Duodenum (tissue), 1 donor: Measurements from ENCODE around the genes MRPL44 and NYAP2.

DNA sequence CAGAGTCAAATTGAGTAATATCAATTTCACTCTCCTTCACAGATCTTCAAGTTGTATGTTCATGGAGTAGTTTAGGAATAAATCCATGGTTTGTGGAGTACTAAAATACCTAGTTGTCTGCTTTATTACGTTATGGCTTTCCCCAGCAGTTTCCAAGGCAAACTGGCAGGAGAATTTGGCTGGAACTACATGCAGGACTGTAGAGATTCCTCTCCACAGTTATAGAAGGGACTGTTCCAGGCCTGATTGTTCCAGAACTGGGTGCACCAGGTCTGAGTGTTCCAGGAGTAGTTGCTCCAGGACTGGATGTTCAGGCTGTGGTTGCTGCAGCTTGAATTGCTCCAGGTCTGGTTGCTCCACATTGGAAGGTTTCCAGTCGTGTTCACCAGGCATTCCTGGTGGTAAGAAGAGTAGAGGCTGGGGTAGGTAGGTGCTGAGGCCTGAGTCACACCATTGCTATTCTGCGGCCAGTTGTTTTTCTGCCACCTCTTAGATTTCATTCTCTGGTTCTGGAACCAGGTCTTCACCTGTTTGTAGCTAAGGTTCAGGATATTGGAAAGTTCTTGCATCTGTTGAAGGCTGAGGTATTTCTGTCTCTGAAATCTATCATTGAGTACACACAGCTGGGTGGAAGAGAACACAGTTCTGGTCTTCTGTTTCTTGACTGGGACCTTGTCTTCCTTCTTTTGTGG, 28.2 kb downstream of the SGPP2 start:
- PRO-cap, result no peak

DNA sequence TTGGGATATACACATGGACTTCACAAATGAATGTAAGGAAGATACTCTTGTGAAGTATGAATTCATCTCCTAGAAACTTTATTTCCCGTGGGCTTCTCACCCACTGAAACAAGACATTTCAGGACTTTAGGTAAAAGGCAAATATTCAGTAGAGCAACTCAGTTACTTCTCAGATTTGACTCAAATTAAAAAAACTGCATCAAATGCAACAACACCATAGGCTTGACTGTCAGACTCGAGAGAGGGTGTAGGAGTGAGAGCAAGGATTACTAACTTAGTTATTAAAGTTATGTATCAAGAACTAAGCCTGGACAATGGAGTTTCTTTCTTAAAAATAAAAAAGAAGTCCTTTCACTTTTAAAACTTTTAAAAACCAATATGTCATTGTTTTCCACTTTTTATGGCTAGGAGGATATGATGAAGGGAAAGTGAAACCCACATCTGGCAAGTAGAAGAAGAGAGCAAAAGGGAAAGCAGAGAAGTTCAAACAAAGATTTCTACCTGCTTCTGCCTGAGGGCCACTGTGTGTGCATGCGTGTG, 71.6 kb upstream of the ACSL3 start:
- PRO-cap, result no peak

DNA sequence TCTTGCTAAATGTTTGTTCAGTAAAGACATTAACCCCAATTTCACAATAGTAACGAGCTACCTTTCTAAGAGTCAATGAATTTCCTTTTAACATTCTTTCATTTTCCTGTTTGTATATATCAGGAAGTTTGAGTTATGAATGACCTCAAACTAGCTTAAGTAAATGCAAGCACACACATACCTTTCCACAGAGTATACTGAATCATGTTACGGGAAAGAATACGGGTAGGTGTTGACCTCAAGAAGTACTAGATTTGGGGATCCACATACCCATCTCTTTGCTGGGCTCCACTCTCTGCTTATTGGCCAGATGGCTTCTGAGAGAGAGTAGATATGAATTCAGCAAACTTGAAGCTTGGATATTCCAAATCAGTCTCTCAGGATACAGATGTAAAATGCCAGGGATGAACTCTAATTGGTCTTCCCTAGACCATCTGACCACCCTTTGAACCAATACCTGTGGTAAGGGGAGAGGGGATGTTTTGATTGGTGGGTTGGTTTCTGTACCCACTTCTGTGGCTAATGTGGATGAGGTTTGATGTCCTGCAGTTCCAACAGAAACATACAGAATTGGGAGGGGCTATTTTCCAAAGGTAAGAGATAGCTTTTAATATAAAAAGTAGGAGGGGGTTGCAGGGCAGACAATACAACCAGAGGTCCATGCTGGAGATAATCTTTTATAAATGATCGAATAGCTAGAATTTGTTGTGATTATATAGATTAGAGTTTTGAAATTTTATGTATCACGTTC, 18.0 kb upstream of the ACSL3 start:
- PRO-cap, result no peak

GRCh38 chr2:222863919-222864831, 3.3 kb downstream of the ACSL3 start:
- PRO-cap, result no peak

GRCh38 chr2:222871183-222871724, 10.4 kb downstream of the ACSL3 start:
- PRO-cap, result no peak

- PRO-cap, result no peak
Measured at GRCh38 chr2:222926960-222927435, 66.2 kb downstream of the ACSL3 start.

DNA sequence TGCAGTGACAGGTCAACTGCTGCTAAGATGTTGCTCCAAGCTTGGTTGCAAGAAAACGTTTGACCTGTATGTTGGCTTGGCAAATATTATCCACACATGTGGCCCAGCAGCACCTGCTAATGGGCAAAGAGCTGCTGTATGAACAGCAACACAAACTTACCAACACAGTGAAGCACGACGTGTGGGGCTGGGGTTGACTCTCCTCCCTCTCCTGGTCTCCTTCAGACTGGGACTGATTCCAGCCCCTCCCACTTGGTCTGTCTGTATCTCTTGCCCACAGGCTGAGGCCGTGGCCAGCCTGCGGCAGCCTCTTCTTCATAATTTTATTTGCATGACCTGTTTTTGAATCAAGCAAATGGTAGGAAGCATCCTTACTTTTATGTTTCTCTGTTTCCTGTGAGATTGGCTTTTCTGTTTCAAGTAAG, 3.9 kb downstream of the KCNE4 start:
- PRO-cap, result no peak

DNA sequence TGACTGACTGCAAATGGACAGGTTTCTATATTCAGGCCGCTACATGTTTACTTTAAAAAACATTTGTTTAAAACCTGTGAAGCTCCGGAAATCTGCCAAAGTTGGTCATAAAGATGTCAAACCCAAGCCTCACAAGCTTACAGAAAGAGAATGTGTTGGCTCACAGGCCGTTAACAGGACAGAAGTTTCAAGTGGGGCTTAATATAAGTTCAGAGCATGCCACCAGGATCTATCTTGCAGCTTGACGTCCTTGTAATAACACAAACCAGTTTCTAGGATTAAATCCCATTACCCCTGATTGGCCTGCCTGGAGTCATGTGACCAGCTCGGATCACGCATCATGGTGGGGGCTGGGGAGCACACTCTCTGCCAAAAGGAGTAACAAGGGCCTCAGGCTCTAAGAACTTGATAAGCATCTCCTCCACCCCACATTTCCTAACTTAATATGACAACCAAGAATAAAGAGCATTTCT, 38.9 kb upstream of the SCG2 start:
- PRO-cap, result no peak

- PRO-cap, result no peak
Measured at GRCh38 chr2:223887170-223887479, 49.7 kb upstream of the AP1S3 start.

- PRO-cap, result no peak
Measured at GRCh38 chr2:223895578-223895943, 49.6 kb downstream of the WDFY1 start.

DNA sequence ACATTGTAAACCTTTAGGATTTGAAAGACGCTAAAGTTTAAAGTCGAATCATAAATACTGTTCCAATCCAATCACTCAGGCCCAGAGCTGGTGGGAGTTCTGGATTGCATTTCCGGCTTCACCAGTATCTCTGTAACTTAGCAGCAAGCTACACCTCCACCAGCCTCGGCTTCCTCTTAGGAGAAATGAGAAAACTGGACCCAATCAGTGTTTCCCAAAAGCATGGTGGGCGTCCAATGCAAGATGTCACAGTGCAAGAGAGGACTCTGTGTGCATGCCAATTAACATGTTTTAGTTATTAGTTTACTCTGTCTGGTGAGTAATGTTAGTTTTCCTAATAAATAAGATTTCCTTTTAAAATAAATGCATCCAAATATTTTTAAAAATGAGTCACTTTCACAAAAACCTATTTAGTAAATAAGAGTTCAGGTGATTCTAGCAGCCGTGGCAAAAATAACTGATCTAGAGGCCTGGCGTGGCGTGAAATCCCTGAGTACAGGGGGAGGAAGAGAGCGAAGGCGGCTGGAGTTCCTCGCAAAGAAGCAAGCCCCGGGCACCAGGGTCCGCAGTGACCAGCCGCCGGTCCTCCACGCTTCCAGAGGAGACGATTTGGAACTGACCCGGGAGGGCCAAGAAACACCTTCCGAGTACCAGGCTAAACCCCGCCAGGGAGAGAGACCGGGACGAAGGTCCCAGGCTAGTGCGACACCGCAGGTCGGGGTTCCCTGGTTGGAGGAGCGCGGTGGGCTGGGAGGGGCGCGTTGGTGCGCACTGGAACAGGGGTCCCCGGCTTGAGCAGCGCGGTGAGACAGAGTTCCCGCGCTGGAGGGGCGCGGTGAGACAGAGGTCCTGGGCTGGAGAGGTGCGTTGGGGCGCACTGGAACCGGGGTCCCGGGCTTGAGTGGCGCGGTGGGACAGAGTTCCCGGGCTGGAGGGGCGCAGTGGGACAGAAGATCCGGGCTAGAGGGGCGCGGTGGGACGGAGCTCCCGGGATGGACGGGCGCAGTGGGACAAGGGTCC, 1.1 kb downstream of the WDFY1 start:
- PRO-cap, result unidirectional peak, plus-strand start at position 78 of the sequence; unidirectional peak, plus-strand start at position 811 of the sequence

DNA sequence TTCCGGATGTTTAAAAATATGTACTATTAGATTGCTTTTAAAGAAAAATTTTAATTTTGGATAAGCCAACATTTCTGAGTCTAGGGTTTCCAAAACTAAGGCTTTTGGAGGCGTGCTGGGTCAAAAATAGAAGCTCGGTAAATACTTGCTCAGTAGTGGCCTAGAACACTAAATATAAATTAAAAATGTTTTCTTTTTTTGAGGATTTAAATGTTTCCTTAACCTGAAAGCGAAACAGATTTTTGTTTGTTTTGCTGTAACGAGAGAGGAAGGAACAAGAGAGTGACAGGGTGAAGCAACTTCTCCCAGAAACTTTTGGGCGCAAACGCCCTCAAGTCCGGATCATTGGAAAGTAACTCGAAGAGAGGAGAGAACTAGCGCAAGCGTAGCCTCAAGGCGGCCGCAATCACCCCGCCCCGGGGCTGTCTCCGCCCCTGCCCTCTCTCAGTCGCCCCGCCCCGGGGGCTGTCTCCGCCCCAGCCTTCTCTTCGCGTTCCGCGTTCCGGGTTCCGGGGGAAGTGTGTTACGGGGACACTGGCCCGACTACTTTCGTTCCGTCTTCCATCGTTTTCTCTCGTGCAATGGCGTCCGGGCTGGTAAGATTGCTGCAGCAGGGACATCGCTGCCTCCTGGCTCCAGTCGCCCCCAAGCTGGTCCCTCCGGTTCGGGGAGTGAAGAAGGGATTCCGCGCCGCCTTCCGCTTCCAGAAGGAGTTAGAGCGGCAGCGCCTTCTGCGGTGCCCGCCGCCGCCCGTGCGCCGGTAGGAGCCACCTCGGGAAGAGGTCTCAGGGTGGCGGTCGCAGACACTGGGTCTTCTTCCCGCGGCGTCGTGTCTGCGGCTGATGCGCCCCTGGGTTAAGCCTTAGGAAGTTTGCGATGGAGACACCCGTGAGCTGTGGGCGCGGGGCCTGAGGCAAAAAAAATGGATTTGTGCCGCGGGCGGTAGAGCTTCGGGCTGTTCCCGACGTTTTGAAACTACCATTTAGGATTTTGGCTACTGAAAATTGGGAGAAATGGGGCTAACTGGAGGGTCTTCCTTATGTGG, at the start of gene MRPL44:
TSS of gene MRPL44 (plus strand) at position 572 of the 1,045 bp plus-strand sequence.
- PRO-cap, result bidirectional peak, plus-strand start at position 581 of the sequence, minus-strand start at position 347 of the sequence

GRCh38 chr2:223997930-223998428, 40.7 kb downstream of the MRPL44 start:
- PRO-cap, result no peak

GRCh38 chr2:224448983-224449520, 47.1 kb upstream of the FAM124B start:
- PRO-cap, result no peak

DNA sequence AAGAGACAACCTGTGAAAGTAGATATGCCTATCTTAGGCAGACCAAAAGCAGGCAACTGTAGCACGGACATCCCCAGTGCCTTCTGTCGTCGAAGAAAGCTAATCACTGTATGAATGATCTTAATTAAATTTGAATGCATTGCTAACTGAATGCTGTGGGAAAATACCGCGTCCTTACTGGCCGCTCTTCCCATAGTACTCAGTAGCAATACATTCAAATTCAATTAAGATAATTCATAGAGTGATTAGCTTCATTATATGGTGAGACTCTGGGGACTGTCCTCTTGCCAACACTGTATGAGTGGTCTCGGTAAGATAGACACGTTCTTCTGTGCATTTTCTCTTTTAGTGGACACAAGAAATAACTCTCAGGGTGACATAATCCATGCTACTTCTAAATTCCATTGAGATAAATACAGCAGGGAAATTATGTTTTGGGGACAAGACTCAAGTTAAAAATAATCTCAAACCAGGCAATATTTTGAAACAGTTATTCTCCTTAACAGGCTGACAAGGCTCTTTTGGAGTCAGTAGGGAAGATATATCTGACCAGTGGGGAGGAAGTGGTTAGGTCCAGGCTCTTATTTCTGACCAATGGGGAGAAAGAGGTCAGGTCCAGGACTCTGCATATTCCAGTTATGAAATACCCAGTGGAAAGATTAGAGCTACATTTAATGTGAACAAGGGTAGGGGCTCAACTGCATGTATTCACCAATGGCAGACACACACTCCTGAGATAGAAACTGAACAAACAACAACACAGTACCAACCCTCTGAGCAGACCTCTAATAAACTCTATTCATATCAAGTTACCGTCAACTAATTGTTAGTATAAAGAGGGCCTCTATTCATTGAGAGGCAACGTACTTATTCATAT, 97.3 kb downstream of the DOCK10 start:
- PRO-cap, result unidirectional peak, plus-strand start at position 674 of the sequence

DNA sequence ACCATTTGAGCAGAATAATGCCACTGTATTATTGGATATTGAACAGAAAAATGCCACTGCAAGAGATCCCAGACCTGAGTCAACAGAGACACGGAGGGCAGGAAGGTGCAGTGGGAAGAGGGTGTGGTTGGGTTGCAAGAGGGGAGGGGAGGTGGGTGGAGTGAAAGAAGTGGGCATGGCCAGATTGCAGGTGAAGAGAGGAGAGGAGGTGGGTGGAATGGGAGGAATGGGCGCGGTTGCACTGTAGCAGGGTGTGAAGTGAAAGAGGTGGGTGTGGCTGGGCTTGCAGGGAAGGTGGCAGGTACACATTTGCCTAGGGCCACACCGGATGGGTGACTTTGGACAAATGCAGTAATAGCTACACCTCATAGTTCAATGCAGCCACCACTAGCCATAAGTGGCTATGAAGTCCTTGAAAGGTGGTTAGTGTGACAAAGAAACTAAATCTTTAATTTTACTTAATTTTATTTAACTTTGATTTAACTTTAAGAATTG, 71.0 kb downstream of the DOCK10 start:
- PRO-cap, result no peak

DNA sequence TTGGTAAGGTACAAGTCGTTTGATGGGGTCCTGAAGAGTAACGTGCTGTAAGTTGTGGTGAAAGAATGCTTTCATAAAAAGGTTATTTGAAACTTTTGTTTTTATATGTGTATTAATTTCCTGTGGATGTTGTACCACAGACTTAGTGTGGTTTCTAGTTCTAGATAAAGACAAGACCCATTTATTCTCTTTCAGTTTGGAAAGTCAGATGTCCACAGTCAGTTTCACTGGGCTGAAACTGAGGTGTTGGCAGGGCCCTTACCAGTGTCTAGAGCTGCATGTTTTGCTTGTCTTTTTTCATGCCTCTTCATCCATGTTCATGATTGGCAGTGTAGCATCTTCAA, 22.1 kb upstream of the DOCK10 start:
- PRO-cap, result unidirectional peak, plus-strand start at position 194 of the sequence

GRCh38 chr2:225399476-225399933, at the start of gene NYAP2:
TSS of gene NYAP2 (plus strand) at chr2:225399710.
- PRO-cap, result no peak

DNA sequence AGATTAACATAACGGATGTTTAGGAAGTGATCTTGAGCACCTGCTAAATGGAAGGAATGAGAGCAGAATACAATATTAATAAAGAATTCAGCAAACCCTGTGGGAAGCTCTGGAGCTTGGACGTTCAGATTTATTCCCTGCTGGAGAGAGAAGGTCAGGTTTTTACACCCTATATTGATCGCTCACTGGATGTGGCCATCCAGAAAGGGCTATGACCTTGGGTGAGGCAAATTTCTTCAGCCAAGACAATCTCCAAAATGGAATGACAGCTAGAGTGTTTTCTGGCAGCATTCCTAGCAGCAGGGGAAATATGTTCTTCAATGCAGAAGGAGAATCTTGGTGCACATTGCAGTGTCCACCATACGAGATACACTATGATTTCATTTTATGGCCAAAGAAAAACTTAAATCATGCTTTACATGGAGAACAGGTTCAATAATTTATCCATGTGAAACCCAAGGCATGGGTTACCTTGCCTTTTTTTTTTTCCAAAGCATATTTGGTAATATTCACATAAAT, 288.2 kb downstream of the IRS1 start:
- PRO-cap, result no peak

GRCh38 chr2:226725021-226725578, 74.5 kb downstream of the IRS1 start:
- PRO-cap, result no peak